A549 (cell line): ENCODE results near the gene ATP9A.

DNA sequence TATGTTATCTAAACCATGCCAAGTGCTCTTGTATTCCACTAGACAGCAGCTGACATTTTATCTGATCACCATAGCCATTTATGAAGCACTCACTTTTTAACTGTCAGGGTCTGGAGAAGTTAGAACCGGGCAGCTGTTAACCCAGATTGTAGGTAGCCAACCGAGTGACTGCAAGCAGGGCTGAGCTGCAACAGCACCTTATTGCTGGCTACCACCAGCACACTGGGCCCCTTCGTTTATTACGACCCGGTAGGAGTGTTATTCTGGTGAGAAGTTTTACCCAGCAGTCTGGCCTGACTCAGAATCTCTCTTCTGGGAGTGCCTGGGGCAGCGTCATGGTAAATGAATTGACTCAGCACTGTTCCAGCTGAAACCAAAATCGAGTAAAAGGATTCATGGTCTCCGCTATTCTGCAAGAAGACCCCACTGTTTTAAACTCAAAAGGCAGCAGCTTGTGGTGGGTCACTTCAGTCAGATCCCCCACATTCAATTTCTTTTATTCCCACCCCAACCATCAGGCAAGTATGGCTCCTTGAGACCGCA, 1.7 kb downstream of the UBE2V1 start:
- PRO-cap, result no peak
CAGE:
- cytosol, long polyA plus RNA, result no peak
- long polyA plus RNA, result no peak
- nucleus, long polyA plus RNA, result no peak

DNA sequence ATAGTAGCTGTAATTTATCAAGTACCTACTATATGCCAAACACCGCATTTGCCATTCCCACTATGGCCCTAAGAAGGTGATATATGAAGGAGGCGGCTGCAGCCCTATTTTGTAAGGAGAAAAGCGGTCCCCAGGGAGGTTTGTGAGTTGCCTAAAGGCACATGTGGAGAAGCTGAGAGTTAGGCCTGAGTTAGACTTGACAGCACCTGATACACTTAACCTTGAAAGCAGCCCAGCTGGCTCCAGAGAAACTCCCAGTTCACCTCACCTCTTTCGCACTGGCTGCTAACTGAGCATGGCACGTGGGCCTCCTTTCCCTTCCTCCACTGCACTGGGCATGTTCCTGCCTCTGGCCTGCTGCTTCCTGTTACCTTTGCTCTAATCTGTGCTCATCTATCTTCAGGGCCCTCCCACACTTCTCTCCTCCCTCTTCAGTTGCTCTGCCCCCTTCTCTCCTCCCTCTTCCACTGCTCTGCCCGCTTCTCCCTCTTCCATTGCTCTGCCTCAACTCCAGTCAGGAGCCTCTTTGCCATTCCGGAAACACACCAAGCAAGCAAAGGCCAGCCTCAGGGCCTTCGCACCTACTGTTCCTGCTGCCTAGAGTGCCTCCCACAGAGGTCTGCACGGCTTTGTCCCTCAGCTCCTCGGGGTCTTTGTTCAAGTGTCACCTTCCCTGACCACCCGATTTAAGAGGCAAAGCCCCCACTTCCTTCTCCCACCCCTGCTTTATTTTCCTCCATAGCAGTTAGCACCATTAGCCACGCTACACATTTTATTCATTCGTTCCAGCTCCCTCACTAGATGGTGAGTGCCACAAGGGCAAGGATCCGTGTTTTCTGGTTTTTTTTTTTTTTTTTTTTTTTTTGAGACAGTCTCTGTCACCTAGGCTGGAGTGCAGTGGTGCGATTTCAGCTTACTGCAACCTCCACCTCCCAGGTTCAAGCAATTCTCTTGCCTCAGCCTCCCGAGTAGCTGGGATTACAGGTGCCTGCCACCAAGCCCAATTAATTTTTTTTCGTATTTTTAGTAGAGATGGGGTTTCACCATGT, 13.9 kb upstream of the UBE2V1 start:
- PRO-cap, result no peak
CAGE:
- cytosol, long polyA plus RNA, result no peak
- long polyA plus RNA, result no peak
- nucleus, long polyA plus RNA, result no peak

DNA sequence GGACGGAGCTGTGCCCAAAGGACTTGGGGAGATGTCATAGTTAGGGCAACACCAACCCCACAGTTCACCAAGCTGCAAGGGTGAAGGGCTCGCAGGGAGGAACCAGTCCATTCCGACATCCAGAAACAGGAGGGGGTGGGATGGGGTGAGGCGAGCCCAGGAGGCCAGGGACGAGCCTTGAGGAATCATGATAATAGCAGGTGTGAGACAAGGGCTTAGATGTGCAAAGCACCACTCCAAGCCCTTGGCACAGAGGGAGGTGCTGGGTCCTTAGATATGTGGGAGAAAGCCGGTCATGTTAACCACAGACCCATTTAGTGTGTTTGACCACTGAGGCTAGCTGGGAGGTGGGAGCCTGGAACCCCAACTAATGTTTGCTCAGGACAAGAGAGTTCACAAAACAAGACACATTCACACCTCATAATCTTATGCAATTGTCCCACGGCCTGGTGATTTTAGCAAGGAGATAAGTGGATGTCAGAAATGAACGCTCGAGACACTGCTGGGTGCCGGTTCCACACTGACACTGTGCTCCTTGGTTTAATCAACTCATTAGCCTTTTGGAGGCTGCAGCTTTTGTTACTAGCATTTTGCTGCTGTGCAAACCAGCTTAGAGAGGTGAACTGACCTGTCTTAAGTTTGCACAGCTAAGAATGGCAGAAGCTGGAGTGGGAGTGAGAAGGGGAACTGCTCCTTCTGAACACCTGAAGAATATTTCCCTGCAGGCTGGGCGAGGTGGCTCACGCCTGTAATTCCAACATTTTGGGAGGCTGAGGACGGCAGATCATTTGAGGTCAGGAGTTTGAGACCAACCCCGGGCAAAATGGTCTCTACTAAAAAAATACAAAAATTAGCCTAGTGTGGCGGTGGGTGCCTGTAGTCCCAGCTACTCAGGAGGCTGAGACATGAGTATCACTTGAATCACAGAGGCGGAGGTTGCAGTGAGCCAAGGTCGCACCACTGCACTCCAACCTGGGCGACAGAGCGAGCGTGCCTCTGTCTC, 4.7 kb downstream of the CEBPB start:
- PRO-cap, result no peak
CAGE:
- cytosol, long polyA plus RNA, result no peak
- long polyA plus RNA, result no peak
- nucleus, long polyA plus RNA, result no peak

- PRO-cap, result no peak
CAGE:
- cytosol, long polyA plus RNA, result no peak
- long polyA plus RNA, result no peak
- nucleus, long polyA plus RNA, result no peak
These were observed 56.2 kb downstream of the CEBPB start for GRCh38 chr20:50246665-50247351.

- PRO-cap, result no peak
CAGE:
- cytosol, long polyA plus RNA, result no peak
- long polyA plus RNA, result no peak
- nucleus, long polyA plus RNA, result no peak
These were observed 141.4 kb upstream of the PTPN1 start for GRCh38 chr20:50368684-50369308.

DNA sequence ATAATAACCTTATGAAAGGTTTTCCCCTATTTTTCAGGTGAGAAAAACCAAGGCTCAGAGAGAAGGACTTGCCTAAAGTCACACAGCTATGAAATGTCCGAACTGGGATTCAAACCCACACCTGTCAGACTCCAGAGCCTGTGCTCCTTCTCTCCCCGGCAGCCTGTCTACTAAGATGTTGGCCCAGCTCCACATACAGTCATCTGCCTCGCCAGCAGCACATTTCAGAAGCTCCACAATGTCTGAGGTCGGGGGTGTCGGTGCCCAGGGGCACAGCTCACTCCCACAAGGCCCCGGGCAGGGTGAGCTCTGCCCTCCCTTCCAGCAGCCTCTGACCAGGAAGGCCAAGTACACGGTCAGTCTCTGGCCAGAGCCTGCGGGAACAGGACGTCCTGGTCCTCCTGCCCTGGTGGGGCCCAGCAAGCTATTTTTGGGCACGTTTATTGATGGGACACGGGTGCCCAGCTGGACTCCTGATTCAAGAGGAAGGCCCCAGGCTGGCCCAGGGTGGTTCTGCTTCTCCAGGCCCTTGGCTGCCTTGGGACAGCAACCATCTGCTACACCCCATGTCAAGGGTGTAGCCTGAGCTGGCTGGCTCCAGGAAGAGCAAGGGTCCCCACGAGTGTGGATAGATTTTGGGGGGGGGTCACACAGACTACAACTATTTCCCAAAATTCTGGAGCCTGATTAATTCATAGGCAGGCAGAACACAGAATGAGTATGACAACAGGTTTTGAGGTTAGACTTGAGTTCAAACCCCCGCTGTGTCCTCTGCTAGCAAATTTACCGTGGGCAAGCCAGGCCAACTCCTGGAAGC, 114.9 kb upstream of the PTPN1 start:
- PRO-cap, result no peak
CAGE:
- cytosol, long polyA plus RNA, result no peak
- long polyA plus RNA, result no peak
- nucleus, long polyA plus RNA, result no peak

DNA sequence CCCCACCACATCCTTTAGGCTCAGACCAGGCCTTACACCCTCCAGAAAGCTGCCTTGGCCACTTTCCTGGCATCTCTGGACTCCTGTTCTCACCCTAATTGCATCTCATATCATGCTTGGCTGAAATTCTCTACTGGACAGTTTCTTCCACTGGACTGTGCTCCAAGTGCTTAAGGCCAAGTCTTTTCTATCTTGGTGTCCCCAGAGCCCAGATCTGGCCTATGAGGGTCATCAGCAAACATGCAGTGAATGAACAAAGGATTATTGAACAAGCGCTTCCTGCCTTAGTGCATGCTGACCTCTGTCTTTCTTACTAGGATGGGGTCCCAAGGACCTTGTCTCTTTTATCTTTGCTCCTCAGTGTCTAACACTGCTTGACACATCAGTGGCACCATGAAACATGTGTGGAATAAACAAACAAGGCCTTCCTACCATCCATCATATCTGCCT, 104.5 kb upstream of the PTPN1 start:
- PRO-cap, result no peak
CAGE:
- cytosol, long polyA plus RNA, result no peak
- long polyA plus RNA, result no peak
- nucleus, long polyA plus RNA, result no peak

GRCh38 chr20:50482486-50483078, 27.6 kb upstream of the PTPN1 start:
- PRO-cap, result no peak
CAGE:
- cytosol, long polyA plus RNA, result no peak
- long polyA plus RNA, result no peak
- nucleus, long polyA plus RNA, result no peak

DNA sequence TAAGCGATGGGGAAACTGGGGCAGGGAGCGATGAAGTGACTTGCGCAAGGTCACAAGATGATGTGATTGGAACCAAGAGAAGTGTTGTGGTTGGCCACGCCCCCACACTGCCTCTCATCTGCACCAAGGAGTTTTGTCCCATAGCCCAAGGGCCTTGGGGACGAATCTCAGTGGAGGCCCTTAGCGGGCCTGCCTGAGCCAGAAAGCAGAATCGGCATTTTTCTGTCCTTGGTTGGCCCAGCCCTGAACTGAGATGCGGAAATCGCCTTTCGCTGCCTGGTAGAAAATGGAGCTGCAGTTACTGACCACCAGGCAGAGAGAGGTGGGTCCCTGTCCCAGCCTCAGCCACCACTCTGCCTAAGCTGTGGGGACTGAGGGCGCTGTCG, 57.7 kb downstream of the PTPN1 start:
- PRO-cap, result no peak
CAGE:
- cytosol, long polyA plus RNA, result no peak
- long polyA plus RNA, result no peak
- nucleus, long polyA plus RNA, result no peak

GRCh38 chr20:50587105-50588007, 77.2 kb downstream of the PTPN1 start:
- PRO-cap, result no peak
CAGE:
- cytosol, long polyA plus RNA, result no peak
- long polyA plus RNA, result no peak
- nucleus, long polyA plus RNA, result no peak

GRCh38 chr20:50592128-50593485, 82.4 kb downstream of the PTPN1 start:
- PRO-cap, result no peak
CAGE:
- cytosol, long polyA plus RNA, result no peak
- long polyA plus RNA, result no peak
- nucleus, long polyA plus RNA, result no peak

DNA sequence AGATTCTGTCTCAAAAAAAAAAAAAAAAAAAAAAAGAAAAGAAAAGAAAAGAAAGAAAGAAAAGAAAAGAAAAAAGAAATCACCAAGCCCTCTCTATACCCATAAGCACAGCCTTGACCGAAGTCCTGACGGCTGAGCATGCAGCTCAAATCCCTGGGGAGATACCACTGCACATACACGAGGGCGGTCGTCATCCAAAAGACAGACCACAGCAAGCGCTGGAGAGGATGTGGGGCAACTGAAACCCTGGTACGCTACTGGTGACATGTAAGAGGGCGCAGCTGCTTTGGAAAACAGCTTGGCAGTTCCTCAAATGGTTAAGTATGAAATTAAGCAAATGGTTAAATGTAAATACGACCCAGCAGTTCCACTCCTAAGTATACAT, 38.8 kb downstream of the RIPOR3 start:
- PRO-cap, result no peak
CAGE:
- cytosol, long polyA plus RNA, result no peak
- long polyA plus RNA, result no peak
- nucleus, long polyA plus RNA, result no peak

DNA sequence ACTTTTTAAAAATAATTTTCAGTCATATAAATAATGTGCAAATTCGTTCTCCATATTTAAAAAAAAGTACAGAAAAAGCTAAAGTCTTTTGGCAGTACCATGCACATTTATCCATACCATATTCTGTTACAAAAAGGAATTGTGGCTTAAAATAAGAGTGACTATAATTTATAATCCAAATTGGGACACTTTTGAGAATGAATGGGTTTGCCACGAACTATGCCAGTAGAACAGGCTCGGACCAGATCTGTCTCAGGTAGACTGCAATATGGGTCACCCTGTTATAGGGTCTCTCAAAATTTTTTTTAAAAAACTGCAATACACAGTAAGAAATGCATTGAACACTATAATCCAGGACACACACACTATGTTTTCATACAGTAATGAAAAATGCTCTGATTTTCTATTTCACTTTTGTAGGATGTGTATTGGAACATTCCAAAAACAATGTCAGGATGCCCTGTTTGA, 24.9 kb downstream of the PARD6B start:
- PRO-cap, result no peak
CAGE:
- cytosol, long polyA plus RNA, result no peak
- long polyA plus RNA, result no peak
- nucleus, long polyA plus RNA, result no peak

GRCh38 chr20:50762390-50763280, 31.3 kb downstream of the PARD6B start:
- PRO-cap, result no peak
CAGE:
- cytosol, long polyA plus RNA, result no peak
- long polyA plus RNA, result no peak
- nucleus, long polyA plus RNA, result no peak

DNA sequence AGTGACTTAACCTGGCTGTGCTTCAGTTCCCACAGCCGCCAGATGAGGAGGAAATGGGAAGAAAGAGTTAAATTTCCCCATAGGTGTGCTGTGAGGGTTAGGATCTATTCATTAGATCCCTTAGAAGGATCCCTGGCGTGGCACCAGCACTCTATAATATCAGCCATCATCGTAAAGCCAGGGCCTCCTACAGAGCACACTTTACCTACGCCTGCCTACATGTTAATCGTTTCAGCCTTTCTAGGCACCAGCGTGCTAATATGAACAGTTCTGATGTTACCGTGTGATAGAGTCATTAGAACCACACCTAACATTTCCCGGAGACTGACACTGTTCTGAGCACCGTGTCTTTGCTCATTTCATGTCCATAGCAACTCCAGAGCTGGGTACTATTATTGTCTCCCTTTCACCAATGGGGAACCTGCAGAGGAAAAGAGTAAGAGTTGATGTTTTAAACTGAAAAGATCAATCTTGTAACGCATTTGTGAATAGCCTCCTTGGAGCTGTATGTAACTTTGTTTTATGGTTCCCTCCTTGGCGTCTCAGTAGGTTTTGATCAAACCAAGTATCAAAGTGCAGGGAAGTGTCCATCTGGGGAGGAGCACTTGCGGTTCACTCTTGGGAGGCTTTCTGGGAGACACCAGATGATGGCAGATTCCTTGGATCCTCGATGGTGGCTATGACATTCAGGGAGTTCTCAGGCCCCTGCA, 73.8 kb upstream of the KCNG1 start:
- PRO-cap, result no peak
CAGE:
- cytosol, long polyA plus RNA, result no peak
- long polyA plus RNA, result no peak
- nucleus, long polyA plus RNA, result no peak

DNA sequence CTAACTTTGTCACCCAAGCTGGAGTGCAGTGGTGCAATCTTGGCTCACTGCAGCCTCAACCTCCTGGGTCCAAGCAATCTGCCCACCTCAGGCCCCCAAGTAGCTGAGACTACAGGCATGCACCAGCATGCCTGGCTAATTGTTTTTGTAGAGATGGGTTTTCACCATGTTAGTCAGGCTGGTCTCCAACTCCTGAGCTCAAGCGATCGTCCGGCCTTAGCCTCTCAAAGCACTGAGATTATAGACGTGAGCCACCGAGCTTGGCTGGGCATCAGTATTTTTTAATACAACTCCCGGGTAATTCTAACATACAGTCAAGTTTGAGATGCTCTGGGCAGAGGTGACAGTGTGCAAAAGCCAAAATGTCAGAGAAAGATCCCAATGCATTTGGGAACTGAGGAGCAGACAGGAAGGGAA, 73.5 kb downstream of the NFATC2 start:
- PRO-cap, result no peak
CAGE:
- cytosol, long polyA plus RNA, result no peak
- long polyA plus RNA, result no peak
- nucleus, long polyA plus RNA, result no peak

DNA sequence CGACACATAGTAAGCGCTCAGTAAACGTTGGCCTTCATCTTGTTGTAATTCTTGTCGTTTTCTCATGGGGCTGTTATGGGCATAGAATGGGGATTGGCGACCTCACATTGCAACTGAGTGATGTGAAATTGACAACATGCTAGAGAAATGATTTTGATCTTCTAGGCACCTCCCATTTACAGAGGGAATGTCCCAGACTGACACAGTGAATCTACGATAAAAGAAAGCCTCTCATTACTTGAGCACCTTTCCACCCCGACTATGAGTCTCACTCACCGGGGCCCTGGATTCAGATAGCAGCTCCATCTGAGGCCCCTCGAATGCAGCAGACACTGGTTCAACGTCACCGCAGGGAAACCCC, 49.2 kb downstream of the NFATC2 start:
- PRO-cap, result no peak
CAGE:
- cytosol, long polyA plus RNA, result no peak
- long polyA plus RNA, result no peak
- nucleus, long polyA plus RNA, result no peak

GRCh38 chr20:51695503-51696726, 72.3 kb downstream of the ATP9A start:
- PRO-cap, result no peak
CAGE:
- cytosol, long polyA plus RNA, result no peak
- long polyA plus RNA, result no peak
- nucleus, long polyA plus RNA, result no peak

GRCh38 chr20:51732025-51732766, 36.0 kb downstream of the ATP9A start:
- PRO-cap, result no peak
CAGE:
- cytosol, long polyA plus RNA, result no peak
- long polyA plus RNA, result no peak
- nucleus, long polyA plus RNA, result no peak

DNA sequence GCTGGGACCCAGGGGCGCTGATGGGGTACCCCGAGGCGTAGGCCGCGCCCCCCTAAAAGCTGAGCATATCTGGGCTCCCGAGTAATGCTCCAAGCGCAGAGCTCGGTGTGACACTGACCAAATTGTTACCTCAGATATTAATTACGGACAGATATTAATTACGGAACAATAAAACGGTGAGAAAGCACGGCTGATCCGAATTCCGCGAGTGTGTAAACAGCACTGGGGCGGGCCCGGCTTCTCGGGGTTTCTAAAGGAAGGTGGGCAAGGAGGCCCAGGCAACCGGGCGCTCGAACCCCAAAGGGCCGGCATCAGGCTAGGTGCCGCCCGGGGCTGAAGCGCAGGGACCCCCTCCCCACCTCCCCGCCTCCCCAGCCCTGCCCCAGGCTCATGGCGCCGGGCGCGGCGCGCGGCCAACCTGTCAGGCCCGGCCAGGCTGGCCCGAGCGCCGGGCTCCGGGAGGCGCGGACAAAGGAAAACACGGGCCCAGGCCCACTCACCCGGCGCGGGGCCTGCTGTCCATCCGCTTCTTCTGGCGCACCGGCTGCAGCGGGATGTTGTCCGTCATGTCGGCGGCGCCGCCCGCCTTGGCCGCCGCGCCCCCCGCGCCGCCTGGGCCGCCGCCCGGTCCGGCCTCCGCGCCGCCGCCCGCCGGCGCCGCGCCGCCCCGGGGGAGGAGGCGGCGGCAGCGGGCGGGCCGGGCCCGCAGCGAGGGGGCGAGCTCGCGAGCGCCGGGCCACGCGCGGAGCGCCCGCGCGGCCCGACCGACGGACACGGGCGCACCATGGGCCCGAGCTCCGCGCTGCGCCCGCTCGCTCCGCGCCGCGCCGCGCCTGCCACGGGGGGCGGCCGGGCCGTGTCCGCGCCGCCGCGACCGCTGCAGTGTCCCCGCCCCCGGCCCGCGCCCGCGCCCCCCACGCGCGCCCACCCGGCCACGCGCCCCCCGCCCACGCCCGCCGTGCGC, at the start of gene ATP9A:
Gene ATP9A, minus strand, starts transcription at position 589 of the 964 bp plus-strand sequence.
- PRO-cap, result bidirectional peak, plus-strand start at position 421 of the sequence, minus-strand start at position 214 of the sequence; bidirectional peak, plus-strand start at position 707 of the sequence, minus-strand start at position 589 of the sequence
CAGE:
- cytosol, long polyA plus RNA, result no peak
- long polyA plus RNA, result no peak
- nucleus, long polyA plus RNA, result no peak